Left lung (tissue), 1 donor: ENCODE measurements around the genes STH, KANSL1 and KPNB1.

DNA sequence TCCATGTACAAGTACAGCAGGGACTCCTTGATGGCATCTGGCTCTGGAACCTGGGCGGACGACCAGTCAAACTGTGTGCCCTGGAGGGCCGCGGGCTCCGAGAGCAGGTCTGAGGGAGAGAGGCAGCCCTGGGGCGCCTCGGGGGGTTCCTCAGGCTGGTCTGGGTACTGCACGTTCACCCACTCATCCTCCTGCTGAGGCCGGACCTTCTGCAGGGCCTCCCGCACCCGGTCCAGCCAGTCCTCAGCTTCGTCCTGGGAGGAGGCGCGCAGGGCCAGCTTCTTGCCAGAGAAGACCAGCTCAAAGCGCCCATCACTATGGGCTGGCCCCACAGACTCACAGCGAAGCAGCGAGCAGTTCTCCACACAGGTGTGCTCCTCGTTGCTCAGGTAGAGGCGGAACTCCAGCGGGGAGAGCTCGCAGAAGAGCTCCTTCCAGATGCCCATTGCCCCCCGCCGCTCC lies 21.1 kb upstream of the ARHGAP27 start:
- PRO-cap, result no peak

DNA sequence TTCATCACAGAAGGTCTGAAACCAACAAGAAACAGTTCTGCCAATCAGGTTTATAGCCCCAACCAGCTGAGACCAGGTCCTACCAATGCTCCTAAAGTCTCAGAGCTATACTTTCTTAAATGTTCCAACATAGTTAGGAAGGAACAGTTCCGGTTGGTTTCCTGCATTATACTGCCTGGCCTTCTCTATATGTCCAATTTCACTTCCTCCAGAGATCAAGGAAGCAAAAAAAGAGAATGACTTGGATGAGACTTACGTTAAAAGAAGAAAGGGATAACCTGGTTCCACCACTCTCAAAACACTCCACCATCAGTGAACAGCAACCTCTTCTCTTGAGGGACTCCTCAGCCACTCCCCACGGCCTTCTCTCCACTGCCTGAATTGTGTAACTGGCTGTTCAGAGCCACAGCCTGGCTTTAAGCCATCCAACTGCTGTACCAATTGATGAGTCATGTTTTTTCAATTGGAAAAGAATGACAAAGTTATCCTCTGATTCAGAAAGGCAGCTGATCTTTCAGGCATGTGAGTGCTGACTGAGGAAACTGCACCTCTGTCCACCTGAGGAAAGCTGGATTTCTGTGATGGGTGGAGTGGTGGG lies 3.0 kb downstream of the PLEKHM1 start:
- PRO-cap, result no peak

- PRO-cap, result no peak
Measured at GRCh38 chr17:45999239-45999595, at the start of gene STH. Gene STH (plus strand): TSS chr17:45999250.

- PRO-cap, result no peak
Measured at GRCh38 chr17:46036756-46037530, 37.9 kb downstream of the STH start.

DNA sequence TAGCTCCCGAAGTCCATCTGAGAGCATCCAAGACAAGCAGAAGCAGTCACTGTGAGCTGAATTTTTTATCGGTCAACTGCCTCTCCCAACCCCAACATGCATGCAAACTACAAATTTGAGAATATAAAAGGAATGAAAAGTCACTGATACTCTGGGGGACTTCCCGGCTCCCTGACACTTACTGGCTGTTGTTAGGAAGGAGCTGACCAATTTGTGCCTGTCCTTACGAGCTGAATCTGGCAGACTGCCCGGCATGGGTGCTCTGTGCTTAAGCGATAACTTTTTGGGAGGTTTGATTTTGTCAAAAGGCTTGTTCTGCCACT lies 40.4 kb downstream of the STH start:
- PRO-cap, result no peak

DNA sequence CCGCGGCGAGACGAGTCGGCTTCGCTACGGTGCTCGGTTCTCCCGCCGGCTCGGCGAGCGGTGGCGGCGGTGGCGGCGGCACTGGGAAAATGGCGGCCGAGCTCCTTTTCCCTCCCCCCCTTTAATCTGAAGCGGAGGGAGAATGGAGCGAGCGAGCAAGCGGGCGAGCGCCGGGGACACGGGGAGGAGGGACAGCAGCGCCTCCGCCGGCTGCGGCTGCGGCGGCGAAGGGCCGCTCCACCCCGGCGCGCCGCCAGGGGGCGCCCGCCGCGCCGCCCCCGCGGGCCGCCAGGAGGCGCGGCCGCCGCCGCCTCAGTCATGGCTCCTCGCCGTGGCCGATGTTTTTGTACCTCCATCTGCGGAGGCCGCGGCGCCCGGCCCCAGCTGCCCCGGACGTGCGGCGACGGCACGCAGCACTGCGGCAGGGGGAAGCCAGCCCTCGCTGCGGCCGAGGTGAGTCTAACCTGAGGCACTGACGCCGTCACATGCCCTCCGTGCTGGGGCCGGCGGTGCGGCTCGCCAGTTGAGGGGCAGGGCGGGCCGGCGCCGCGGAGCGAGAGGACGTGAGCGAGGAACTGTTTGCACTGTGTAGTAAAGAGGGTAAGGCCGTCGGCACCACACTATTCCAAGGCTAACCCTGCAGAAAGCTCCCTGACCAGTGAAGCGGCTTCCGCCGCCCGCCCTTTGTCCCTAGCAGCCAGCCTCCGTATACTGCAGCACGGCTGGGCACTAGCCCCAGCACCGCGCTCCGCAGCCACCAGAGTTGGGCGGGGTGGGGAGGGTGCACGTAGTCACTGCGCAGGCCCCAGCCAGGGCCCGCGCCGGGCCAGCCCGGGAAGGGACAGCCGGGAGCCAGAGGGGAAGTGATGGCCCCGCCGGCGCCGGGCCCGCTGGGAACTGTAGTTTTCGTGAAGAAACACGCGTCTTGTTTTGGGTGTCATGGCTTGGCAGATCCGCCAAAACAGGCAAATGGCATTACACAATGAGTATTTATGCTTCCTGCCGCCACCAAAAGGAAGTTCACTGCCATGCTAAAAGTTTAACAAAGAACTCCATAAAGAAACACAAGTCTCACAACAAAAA lies at the start of gene KANSL1:
Gene KANSL1 (minus strand): TSS at position 144 of the 1,083 bp plus-strand sequence.
- PRO-cap, result bidirectional peak, plus-strand start at position 357 of the sequence, minus-strand start at position 123 of the sequence; bidirectional peak, plus-strand start at position 591 of the sequence, minus-strand start at position 765 of the sequence

DNA sequence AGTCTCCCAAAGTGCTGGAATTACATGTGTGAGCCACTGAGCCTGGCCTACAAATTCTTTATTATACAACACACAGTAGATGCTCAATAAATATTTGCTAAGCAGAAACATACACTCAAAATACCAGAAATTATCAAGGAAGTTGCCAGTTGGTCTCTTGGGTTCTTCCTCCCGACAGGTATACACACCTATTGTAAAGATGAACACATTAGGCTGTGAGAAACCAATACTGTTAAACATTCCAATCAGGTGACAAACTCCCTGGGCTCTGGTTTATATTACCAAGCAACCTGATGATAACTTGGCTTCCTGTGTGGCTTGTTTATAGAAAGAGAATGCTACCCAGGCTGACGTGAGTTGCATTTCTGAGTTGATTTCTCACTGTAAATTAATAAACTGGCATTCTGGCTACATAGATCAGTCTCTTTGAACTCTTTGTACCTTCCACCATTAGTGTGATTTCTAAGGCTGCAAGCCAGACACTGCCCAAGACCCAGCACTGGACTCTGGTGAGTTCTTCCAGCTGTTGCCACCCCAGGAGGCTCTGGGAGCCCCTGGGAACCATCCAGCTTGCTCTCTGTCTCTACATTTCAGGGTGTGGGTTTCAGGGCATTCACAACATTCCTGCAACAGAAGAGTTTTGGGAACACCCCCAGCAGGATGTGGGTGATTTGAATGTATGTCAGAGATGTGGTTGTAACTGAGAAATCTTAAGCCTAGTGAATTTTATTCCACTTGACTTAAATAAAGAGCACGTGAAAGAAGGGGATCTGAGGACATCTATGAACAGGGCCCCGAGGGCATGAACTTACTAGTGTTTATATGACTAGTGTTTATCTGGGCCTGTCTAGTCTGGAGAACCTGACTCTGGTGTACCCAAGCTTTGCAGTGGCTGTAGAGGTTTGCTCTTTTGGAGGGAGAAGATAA lies 30.5 kb upstream of the LRRC37A start:
- PRO-cap, result no peak

GRCh38 chr17:46716123-46716322 lies 102.5 kb downstream of the WNT3 start:
- PRO-cap, result no peak

- PRO-cap, result bidirectional peak, plus-strand start at chr17:46878411, minus-strand start at chr17:46878180
Measured at GRCh38 chr17:46878009-46878552, 26.7 kb downstream of the WNT9B start.

DNA sequence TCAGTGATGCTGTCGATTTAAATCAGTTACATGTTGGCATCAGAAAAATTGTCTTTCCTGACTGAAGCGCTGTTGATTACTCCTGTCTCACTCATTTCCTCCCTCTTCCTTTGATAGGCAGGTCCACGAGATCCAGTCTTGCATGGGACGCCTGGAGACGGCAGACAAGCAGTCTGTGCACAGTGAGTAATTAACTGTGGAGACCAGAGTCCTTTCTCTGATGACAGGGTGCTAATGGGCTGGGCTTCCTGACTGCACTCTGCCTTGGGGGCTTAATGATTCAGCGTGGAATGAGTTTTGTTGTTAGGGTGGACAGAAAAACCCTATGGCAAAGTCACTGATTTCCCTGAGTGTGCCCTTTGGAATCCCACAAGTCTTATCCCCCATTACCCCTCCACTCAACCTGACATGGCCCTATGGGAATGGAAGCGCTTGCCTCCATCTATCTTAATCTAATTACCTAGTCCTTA lies 6.5 kb downstream of the GOSR2 start:
- PRO-cap, result no peak

- PRO-cap, result no peak
Measured at GRCh38 chr17:46942418-46943200, 19.6 kb downstream of the GOSR2 start.

- PRO-cap, result unidirectional peak, minus-strand start at chr17:47067519
Measured at GRCh38 chr17:47067200-47067958, 88.3 kb upstream of the RPRML start.

- PRO-cap, result no peak
Measured at GRCh38 chr17:47068419-47069241, 89.6 kb upstream of the RPRML start.

DNA sequence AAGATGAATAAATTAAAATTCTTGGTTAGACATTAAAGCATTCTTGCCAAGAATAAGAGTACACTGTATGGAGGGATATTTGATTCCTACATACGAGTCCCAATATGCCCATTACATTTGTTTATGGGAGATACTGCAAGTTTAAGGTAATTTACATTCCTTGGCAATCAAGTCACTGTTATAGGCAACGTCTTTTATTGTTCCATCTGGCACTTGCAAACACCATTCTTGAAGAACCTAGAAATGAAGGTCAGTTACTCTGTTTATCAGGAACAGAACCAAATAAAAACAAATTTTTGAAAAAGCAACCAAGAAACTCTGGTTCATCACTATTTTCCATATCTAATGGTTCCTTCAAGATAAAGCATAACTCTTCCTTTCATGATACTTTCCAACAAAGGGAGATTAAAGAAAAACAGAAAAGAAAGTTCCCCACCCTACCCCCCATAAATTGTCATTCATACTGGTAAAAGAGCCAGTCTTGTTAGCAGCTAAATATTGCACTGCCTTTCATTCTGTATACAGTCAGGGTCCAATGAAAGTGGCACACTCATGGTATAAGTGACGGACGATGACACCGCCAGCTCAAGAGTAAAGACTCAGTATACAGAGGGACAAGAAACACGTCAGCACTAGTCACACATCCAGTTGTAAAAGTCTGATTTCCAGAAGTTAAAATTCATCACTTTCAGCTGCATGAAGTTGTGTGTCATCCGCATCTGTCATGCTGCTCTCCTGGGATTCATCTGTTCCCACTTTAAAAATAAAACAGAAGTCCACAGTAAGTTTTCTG lies 68.6 kb downstream of the CDC27 start:
- PRO-cap, result no peak

DNA sequence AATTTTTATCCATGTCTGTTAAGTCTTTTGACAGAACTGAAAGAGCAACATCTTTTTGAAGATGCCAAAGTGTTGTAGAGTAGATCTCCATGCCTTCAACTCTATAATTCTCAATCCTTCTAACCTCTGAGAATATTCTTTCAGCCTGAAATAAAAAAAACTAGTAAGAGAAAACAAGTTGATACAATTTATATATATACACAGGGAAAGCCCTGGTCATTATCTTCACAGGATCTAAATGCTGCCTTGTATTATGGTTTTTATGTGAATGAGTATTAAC lies 50.4 kb downstream of the CDC27 start:
- PRO-cap, result unidirectional peak, minus-strand start at position 100 of the sequence

DNA sequence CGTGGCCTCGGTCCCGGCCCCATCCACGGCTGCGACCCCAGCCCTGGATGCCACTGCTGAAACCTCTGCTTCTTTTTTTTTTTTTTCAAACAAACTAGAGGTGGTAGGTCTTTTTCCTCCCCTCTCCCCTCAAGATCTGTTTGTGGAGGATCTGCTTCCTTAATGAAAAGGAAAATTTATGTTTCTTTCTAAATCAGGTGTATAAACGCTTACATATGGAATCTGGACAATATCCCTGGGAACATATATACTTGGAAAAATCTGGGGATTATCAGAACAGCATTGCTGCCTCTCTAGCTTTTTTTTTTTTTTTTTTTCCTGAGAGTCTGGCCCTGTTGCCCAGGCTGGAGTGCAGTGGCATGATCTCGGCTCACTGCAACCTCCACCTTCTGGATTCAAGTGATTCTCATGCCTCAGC lies 29.2 kb downstream of the CDC27 start:
- PRO-cap, result no peak

- PRO-cap, result no peak
Measured at GRCh38 chr17:47176238-47176818, 12.8 kb downstream of the CDC27 start.

- PRO-cap, result no peak
Measured at GRCh38 chr17:47230391-47231450, 21.6 kb downstream of the MYL4 start.

- PRO-cap, result bidirectional peak, plus-strand start at chr17:47649965, minus-strand start at chr17:47649632; bidirectional peak, plus-strand start at chr17:47650776, minus-strand start at chr17:47650538
Measured at GRCh38 chr17:47649672-47650681, at the start of gene KPNB1. Gene KPNB1 (plus strand): TSS chr17:47649919.

GRCh38 chr17:47945029-47946066 lies 4.0 kb downstream of the PNPO start:
- PRO-cap, result no peak